NALM6 (cell line): ENCODE results near the genes CDKL5 and MAP7D2.

GRCh38 chrX:13766623-13767374 is 32.3 kb downstream of the OFD1 start:
- PRO-cap = no peak

DNA sequence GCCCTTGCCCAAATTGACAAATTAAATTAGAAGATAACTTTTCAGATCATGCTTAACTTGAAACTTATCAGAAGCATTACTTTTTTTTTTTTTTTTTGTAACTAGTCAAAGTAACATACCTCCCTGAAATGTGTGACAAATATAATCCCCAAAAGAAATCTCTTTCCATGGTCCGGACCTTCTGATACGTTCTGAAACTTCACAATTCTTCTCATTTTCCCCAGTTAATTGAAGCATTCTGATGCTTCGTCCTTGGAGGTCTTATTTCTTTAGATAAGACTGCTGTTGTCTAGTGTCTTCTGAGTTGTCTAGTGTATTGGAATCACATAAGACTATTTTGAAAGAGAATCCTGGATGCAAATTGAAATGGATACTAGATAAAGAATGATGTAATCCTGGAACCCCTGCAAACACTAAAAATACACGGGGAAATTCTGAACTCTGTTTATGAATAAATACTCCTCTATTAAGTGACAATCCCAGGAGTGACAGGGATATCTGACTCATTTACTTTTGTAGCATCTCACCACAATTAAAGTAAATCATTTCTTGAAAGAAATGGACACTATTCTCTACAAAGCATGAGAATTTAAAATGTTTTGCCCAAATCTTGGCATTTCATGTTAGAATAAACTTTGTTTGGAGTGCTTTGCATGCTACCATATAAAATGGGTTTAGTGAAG is 1.0 kb downstream of the ASB11 start:
- PRO-cap = no peak

- PRO-cap = no peak
Measured at GRCh38 chrX:15606809-15607456, 6.2 kb upstream of the ACE2 start.

DNA sequence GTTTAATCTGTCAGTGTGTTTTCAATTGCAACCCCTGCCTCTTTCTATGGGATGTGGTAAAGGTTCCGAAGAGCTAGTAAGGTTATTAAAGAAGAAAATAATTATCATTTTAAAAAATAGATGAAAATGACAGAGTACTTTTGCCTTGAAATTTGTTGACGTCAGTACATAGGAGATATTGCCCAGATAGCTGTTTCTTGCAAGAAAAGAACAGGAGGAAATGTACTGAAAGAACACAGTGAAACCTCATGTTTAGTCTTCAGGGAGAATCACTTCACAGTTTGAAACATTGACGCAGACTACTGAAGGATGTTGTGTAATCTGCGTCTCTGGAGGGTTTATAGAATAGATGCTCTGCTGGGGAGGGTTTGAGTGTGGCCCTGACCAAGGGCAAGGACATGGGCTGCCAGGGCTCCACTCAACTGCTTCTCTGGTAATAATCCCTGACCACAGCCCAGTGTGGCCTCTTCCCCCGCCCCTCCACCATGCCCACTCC is 15.7 kb upstream of the ACE2 start:
- PRO-cap = no peak

DNA sequence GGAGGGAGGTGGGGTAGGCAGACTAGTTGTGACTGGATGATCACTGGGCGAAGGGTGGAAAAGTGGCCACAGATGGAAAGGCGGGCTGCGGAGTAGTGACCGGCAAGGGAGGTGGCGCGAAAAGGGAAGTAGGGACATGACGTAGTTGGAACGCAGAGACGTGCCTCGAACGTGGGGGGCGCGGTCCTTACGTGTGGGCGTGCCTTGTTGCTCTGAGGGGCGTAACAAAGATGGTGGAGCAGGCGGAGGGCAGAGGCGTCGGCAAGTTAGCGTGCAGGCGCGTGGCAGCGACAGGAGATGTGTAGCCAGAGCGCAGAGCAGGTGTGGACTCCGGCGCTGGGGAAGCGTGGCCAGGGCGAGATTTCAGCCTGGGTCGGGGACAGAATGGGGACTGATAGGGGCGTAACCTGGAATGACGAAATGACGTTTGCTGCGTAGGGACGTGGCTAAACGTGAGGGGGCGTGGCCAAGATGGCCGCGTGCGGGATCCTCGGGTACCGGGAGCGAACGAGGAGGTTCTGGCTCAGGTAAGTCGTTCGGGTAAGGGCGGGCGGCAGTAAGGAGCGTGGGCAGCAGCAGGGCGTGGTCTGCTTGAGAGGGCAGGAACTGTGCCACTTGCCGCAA is 10.8 kb upstream of the CLTRN start:
- PRO-cap = bidirectional peak, plus-strand start at position 227 of the sequence, minus-strand start at position 134 of the sequence

DNA sequence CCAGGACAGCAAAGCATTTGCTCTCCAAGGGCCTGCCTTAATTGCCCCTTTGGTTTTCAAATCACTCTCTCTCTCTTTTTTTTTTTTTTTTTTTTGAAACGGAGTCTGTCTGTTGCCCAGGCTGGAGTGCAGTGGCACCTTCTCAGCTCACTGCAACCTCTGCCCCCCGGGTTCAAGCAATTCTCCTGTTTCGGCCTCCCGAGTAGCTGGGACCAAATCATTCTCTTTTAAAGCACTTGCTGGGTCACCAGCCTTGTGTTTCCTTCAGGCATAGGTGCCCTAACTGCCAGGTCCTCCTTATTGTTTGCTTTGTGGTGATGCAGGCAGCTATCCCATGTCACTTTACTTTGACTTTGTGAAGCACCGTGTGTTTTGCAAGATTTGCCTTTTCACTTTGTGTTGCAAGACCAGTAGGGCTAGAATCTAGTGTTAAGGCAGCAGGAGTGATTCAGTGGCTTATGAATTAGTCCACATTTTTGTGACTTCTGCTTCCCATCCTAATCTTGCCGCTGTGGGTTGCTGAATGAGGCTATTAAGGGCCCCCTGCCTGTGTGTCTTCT is 20.1 kb downstream of the SYAP1 start:
- PRO-cap = no peak

- PRO-cap = no peak
Measured at GRCh38 chrX:16842964-16843878, 26.9 kb downstream of the RBBP7 start.

GRCh38 chrX:16870517-16870981 is 387 bp upstream of the RBBP7 start:
- PRO-cap = bidirectional peak, plus-strand start at chrX:16870817, minus-strand start at chrX:16870257

- PRO-cap = no peak
Measured at GRCh38 chrX:17376081-17376673, 1.2 kb downstream of the NHS start.

- PRO-cap = no peak
Measured at GRCh38 chrX:17547975-17548690, 173.1 kb downstream of the NHS start.

GRCh38 chrX:17786941-17787517 is 49.7 kb downstream of the SCML1 start:
- PRO-cap = no peak

GRCh38 chrX:18151790-18151989 is 69.0 kb downstream of the BEND2 start:
- PRO-cap = no peak

DNA sequence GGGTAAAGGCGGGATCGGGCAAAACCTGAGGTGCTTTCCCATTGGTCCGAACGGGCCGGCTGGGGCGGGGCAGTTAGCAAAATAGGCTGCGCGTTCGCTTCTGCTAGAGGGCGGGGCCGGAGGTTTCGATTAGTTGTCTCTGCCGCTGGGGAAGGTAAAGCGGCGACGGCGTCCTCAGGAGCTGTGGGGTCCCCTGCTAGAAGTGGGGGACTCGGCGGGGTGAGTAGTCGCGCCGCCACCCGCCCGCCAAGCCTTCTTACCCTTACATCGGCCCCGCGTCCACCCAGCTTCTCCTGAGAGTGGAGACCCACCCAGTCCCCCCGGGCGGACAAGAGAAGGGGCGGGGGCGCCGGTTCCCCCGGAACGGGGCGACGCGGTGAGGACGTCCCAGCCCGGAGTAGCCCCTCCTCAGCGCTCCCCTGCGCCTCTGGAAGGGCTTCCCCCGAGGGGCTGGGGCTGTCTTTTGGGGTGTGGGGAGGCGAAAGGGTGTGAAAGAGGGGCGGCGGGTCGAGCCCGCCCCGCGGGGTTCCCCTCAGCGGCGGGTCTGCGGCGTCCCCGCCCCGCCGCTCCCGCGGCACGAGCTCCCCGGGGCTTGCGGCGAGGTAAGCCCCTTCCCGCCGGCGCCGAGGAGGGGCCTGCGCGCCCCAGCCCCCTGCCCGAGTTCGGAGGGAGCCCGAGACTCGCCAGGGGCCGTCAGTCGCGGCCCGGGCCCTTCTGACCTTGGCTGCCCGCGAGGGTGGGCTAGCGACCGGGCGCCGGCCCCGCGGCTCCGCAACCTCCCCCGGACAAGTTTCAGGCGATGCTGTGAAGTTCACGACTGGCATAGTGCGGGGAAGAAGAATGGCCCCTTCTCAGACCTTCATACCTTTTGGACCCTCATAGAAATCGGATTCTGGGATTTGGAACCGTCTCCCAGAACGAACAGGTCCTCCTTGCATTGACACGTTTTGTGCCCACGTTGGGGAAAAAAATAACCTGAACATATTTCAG is at the start of gene CDKL5:
CDKL5 (plus strand) TSS at position 132 of the 990 bp plus-strand sequence.
- PRO-cap = bidirectional peak, plus-strand start at position 132 of the sequence, minus-strand start outside the sequence

DNA sequence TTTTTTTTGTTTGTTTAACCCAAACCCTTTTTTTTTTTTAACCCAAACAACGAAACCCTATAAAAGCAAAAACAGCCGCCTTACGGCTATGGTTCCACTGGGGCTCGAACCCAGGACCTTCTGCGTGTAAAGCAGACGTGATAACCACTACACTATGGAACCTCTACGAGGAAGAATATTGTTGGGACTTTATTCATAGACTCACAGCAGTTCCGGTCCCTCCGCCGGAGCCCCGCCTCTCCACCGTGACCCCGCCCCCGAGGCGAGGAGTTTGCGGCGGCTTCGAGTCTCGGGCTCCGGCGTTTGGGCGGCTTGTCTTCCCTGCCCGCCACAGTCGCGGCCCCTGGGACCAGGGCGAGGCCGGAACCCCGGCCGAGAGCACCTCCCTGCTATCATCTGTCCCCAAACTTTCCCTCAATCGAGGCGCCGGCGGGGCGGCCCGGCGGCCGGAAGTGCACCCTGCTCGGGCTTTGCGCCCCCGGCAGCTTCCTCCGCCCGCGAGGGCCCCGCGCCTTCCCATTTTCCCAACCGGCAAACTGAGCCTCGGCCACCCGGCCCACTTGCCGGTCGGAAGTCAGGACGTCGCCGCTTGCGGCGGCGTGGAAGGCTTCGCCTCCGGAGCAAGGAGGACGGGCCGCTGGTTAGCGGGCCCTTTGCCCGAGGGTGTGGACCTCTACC is 3.1 kb upstream of the RS1 start:
- PRO-cap = bidirectional peak, plus-strand start at position 282 of the sequence, minus-strand start at position 167 of the sequence

GRCh38 chrX:19824558-19824976 is 62.8 kb downstream of the SH3KBP1 start:
- PRO-cap = no peak

- PRO-cap = no peak
Measured at GRCh38 chrX:19836084-19836829, 51.1 kb downstream of the SH3KBP1 start.

GRCh38 chrX:20116447-20117245 is at the start of gene MAP7D2:
Gene MAP7D2 (minus strand): TSS chrX:20116907.
- PRO-cap = no peak

DNA sequence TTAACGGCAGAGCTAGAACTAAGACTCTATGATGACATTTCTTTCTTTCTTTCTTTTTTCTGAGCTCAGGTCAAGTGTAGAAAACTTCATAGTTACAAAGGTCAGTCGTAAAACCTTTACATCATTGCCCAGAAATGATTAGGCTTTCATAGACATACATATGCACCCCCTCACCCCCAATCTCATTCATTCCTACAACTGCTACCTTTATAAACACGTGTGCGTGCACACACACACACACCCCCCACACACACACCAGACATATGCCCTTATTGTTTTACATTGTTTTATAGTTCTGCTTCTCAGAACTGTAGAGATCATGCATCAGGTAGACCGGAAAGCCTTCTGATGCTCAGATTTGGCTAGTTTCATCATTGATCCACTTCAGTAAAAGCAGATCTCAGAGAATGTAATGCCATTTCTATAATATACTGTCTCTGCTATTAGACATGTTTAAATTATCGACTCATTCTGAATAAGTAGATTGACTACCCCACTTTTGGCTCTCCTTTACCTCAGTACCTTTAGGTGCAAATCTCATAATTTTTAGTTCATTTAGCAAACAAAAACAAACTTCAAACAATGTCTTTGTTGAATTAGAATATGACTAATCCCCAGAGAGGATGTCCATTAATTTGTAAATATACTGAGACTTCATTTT is 5.5 kb downstream of the EIF1AX start:
- PRO-cap = no peak

DNA sequence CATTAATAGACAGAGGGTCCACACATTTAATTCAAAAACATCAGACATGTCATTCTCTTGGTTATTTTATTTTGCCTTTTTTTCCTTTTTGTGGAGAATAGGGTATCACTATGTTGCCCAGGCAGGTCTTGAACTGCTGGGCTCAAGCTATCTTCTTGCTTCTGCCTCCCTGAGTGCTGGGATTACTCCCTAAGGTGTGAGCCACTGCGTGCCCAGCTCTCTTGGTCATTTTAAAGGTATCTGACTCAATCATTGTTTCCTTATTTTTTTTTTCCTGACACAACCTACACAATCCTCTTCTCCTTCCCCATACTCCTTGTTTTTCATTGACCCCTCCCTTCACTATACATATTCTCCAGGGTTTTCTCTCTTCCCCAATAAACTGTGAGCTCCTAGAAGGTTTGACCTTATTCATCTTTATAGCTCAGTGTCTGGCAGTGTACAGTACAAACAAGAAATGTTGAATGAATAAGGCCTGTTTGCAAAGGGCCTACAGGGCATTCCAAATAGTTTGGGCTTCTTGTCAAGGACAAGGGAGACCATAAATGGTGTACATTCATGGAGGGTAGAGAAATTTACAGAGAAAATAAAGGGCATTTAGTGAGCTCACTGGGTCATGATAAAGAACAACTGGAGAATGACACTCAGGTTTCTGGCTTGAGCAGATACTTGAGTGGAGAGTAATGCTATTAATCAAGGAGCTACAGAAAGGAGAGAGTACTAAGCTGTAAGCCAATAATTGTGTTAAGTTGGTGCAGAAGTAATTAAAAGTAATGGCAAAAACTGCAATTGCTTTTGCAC is 47.4 kb upstream of the EIF1AX start:
- PRO-cap = no peak

DNA sequence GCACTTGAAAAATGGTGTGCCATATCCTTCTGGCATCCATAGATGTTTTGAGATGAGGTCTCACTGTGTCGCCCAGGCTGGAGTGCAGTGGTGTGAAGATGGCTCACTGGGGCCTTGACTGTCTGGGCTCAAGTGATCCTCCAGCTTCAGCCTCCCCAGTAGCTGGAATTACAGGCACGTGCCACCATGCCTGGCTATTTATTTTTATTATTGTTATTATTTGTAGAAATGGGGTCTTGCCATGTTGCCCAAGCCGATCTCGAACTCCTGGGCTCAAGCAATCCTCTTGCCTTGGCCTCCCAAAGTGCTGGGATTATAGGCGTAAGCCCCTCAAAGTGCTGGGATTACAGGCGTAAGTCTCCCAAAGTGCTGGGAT is 15.6 kb downstream of the RPS6KA3 start:
- PRO-cap = no peak